CD14-positive monocyte (primary cell): ENCODE data around the genes KCTD10 and UBE3B.

GRCh38 chr12:109264040-109264538, 45.0 kb downstream of the FOXN4 start:
- CAGE, long polyA plus RNA = no peak

DNA sequence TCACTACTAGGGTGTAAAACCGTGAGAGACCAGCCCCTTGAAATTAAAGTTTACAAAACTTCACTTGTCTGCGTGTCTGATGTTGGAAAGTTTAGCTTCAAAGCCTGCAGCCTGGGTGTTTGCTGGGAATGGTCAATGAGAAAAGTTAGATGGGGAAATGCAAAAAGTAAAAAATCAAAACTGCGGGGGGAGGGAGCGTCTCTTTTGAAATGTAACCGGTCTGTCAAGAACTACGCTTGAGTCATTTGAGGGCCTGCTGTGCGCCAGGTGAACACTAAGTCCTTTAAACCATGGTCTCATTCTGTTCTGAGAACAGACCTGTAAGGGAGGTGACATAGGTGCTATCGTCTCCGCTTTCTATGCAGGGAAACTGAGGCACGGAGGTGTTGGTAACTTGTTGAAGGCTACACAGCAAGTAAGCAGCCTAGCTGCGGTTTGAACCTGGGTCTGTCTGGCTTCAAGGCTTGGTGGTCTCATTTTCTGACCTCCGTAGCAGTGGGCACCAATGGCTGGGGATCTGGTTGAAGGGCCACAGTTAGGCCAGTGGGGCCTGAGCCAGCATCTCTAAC, 41.6 kb downstream of the KCTD10 start:
- CAGE, long polyA plus RNA = no peak

- CAGE, long polyA plus RNA = no peak
Observed at GRCh38 chr12:109460414-109461023, 16.6 kb downstream of the KCTD10 start.

- CAGE, long polyA plus RNA = no peak
Observed at GRCh38 chr12:109462971-109463879, 13.9 kb downstream of the KCTD10 start.

- CAGE, long polyA plus RNA = no peak
Observed at GRCh38 chr12:109476409-109477544, at the start of gene KCTD10. Gene KCTD10, minus strand, starts transcription at chr12:109477300.

DNA sequence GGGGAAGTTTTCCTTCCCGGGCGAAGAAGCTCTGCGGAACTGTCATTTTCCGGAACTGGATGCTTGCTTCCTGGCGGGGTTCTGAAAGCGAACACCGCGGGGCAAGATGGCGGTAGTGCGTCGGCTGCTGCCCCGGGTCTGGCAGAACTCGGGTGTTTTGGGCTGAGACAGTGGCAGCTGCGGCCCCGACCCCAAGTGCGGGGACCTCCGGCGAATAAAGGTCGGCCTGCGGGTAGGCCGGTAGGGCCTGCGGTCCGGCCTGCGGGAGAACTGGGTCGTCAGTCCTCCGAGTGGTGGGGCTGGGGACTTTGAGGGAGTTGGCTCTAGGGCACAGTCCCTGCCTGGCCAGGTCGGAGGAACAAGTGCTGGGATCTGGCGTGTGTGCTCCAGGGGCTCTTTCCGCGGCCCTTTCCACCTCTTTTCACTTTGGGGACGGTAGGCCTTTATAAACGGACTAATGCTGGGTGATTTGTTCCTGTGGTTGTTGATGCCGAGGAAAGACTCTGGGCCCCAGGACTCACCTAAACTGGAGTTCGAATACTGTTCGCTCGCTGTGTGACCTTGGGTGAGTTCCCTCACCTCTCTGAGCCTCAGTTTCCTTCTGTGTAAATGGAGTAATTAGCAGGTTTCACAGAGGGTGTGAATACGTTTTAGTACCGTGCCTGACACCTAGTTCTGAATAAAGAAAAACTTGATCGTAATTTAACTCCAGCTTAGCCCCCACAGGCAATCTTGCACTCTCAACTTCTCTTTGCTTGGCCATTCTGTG, at the start of gene UBE3B:
Gene UBE3B, plus strand, starts transcription at position 90 of the 769 bp plus-strand sequence.
- CAGE, long polyA plus RNA = no peak

GRCh38 chr12:109529772-109530341, 43.4 kb downstream of the MMAB start:
- CAGE, long polyA plus RNA = no peak

DNA sequence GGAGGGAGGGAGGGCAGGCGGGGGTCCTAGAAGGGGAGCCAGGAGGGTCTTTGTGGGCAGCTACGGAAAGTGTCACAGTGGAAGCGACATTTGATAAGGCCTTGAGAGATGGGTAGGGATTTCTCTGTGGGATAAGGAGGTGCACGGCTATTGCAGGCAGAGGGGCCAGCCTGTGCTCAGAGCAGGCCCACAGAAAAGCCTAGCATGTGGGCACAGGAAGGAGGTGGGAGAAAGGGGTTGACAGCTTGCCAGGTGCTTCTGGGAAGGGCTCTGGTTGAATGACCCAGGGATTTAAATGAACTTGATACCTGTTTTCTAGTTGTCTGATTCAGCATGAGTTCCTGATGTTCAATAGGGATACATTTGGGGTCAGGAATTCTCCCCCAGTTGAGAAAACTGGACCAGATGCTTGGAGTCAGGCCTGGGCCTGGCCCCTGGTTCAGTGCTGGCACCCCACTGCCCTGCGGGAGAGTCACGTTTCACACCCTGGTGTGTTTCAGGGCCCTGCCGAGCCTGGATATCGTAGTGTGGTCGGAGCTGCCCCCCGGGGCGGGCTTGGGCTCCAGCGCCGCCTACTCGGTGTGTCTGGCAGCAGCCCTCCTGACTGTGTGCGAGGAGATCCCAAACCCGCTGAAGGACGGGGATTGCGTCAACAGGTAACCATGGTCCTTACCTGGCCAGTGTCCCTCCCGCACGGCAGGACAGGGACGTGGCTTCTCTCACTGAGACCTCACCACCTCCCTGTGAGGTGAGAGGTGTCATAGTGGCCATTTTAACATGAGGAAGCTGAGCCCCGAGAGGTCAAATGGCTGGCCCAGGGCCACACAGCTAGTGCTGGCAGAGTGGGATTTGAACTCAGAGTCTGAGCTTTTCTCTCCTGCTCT, 7.5 kb downstream of the MVK start:
- CAGE, long polyA plus RNA = no peak

GRCh38 chr12:109597423-109598340, 24.1 kb downstream of the MVK start:
- CAGE, long polyA plus RNA = no peak

- CAGE, long polyA plus RNA = no peak
Observed at GRCh38 chr12:109606531-109607104, 33.0 kb downstream of the MVK start.

DNA sequence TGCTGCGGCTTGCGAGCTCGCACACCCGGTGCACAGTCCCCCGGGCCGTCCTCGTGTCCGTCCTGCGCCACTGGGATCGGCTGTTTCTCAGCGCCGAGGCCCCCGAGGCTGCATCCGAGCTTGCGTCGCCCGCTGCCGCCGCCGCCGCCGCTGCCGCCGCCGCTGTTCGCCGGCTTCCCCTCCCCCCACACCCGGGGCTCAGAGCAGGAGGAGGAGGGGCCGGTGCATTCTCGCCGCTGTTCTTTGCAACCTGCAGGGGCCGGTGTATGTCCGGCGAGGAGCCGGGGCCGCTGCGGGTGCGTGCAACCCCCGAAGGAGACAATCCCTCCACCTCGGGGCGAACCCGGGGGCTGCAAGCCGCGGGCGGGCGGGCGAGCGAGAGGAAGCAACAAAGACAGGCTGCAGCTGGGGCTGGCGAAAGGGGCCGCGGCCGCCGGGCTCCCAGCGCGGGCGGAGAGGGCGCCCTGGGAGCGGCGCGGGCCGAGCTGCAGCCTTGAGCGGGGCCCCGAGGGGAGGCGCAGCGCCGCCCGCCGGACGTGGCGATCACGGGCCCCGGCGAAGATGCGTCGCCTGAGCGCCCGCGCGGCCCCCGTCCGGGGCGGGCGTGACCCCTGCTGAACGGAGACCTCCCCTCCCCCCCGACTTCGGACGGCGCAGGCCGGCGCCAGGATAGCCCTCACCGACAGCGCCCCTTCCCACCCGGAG, 595 bp downstream of the FAM222A start:
- CAGE, long polyA plus RNA = no peak

GRCh38 chr12:109715977-109716909, 2.6 kb downstream of the FAM222A start:
- CAGE, long polyA plus RNA = no peak

GRCh38 chr12:109754024-109754272, 40.3 kb downstream of the FAM222A start:
- CAGE, long polyA plus RNA = no peak

DNA sequence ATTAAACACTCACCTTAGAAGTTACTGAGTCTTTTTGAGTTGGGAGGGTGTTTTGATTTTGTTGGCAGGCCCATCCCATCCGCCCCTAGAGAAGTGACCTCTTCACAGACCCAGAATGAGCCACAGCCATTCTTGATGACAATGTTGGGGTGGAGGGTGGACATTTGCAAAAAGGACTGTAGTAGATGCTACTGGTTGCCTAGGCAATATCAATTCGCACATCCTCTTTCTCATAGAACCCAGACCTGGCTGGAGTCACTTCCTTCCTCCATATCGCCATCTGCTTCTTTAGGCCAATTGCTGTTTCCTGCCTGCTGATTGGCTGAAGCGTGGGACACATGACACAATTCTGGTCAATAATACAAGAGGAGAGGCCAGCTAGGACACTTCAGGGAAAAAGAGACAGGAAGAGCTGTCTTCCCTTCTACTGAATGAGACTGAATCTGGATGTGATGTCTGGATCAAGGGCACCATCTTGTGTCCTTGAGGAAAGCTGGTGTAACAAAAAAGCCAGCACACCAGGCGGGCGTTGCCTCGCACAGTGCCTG, 53.9 kb downstream of the TRPV4 start:
- CAGE, long polyA plus RNA = no peak

- CAGE, long polyA plus RNA = no peak
Observed at GRCh38 chr12:109823037-109823661, 10.0 kb downstream of the TRPV4 start.

- CAGE, long polyA plus RNA = no peak
Observed at GRCh38 chr12:109863459-109864209, 16.7 kb downstream of the GLTP start.

- CAGE, long polyA plus RNA = no peak
Observed at GRCh38 chr12:109888262-109888928, 8.1 kb upstream of the GLTP start.

- CAGE, long polyA plus RNA = no peak
Observed at GRCh38 chr12:109902838-109903317, 2.8 kb downstream of the TCHP start.

DNA sequence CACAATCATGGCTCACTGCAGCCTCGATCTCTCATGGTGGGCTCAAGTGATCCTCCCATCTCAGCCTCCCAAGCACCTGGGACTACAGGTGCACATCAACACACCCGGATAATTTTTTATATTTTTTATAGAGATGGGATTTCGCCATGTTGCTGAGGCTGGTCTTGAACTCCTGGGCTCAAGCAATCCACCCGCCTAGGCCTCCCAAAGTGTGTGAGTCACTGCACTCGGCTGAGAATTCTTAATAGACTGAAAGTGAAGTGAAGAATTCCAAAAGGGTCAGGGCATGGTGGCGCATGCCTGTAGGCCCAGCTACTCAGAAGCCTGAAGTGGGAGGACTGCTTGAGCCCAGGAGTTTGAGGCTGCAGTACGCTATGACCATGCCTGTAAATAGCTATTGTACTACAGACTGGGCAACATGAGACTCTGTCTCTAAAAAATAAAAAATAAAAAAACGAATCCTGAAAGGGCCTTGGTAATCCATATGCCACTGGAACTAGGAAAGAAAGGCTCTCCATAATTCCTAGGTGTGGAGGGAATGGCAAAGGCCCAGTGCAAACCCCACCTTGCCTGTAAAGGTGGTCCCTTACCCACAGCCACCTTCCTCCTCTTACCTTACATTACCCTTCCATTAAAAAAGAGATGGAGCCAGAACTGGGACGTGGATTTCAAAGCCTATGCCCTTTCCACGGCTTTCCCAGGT, 43.8 kb downstream of the TCHP start:
- CAGE, long polyA plus RNA = no peak

DNA sequence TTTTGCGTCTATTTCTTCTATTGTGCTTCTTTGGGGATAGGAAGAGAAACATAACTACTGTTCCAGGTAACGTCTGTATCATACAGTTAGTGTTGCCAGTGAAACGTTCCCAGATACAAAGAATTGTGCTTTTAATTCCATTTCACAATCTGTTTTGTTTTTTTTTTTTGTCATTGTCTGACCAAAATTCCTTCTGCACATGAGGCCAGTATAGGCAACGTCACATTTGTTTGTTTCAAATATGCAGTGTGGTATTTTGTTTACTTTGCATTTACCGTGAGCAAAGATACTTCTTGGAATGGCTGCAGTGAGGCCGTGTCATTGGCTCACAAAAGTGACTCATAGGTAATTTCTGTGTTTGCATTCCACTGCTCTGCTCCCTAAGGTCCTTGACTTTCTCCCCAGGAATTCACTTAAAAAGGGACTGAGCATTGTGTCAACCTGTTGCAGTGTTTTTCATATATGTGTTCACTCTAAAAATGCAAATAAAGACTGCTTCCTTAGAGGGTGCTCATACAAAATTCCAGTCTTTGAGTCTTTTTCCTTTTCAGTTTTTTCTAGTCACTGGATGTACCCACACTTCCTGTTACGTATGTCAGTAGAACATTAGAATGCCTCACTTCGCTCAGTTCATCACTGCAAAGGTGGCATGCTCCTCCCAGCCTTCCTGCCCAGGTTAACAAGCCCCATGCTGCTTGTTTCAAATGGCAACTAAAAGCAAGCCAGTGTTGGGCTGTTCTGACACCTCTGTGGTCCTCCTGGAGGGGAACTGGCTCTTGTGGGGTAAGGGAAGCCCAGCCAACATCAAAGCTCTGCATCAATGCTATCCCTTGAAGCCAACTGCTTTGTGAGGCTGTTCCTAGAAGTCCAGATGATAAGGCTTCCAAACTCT, 9.2 kb downstream of the C12orf76 start:
- CAGE, long polyA plus RNA = no peak